Placental epithelial cell (primary cell): ENCODE results near the genes CTSS, SETDB1, CERS2 and TUFT1.

DNA sequence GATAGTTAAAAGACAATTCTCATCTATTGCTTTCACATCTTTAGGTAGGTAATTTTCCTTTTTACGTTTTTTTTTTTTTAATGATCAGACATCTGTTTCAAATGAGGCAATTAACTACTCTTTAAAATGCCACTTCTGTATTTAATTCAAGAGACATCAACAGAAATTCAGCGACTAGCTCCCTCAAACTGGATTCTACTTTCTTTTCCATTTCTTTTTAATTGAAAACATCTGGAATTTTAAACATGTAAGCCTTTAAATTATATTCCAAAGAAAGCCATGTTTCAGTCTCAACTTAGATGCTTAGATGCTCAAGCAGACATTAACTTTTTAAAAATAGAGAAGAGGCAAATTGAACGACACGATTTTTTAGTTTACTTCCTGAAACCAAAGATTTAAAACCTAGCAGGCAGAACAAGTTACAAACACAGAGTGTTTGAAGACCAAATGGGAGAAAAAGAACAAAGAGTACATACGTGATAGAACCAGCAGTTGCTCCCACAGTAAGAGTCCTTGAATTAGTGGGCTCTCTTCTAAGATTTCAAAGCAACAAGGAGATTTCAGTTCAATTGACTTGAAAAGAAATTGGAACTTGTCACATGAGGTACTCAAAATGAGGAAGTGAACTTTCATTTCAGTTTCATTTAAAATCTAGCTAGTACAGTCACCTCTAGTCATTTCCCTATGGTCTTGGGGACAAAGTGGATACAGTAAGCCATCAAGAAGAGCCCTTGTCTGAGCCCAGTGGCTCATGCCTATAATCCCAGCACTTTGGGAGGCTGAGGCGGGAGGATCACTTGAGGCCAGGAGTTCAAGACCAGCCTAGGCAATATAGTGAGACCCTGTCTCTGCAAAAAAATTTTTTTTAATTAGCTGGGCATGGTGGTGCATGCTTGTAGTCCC is at the start of gene CTSS:
TSS of gene CTSS (minus strand) at position 557 of the 903 bp plus-strand sequence.
- CAGE, long polyA plus RNA, result no peak

GRCh38 chr1:150841706-150842054 is 33.6 kb upstream of the CTSK start:
- CAGE, long polyA plus RNA, result no peak

GRCh38 chr1:150875560-150875838 is 900 bp downstream of the ARNT start:
- CAGE, long polyA plus RNA, result no peak

- CAGE, long polyA plus RNA, result no peak
Observed at GRCh38 chr1:150926057-150926853, at the start of gene SETDB1. SETDB1 (plus strand) TSS chr1:150926363.

DNA sequence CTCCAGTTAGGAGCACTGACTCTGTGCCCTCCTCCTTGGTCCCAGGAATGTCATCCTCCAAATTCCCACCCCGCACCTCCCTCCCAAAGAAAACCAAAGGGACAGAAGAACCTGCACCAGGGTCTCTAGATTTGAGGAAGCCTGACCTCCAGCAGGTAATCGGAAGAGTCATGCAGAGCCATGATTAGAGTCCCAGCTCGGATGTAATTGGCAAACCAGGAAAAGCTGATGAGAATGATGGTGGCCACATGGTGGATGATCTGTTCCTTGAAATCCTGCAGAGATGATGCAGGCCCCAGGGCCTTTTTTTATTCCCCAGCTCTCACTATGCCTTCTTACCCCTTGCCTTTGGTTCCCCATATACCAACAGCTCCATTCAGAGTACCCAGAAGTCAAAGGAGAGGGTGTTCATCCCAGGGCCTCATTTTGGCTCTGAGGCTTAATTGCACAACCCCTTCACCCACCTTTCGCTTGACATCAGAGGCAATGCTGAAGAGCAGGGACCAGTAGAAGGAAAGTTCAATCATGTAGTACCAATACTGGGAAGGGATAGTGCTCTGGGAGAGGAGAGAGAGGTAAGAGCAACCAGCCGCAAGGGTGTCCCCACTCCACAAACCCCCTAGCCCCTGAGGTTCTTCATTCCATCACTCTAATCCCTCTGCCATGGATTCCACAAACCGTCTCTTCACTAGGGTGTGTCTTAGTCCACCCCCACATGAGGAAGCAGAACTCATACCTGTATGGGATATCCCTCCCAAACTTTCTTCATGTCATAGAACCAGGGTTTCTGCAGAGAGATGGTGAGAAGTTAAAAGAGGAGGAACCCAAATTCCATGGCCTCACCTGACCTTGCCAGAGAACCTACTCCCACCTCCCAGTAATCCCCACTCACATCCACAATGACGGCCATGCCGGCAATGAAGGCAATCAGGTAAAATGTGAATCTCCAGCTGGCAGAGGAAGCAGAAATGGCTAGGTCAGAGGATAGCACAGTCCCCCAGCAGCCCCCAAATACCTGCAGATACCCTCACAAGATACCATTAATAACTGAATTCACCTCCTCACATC is 7.4 kb downstream of the CERS2 start:
- CAGE, long polyA plus RNA, result no peak

GRCh38 chr1:150973665-150974133 is 936 bp downstream of the CERS2 start:
- CAGE, long polyA plus RNA, result no peak

DNA sequence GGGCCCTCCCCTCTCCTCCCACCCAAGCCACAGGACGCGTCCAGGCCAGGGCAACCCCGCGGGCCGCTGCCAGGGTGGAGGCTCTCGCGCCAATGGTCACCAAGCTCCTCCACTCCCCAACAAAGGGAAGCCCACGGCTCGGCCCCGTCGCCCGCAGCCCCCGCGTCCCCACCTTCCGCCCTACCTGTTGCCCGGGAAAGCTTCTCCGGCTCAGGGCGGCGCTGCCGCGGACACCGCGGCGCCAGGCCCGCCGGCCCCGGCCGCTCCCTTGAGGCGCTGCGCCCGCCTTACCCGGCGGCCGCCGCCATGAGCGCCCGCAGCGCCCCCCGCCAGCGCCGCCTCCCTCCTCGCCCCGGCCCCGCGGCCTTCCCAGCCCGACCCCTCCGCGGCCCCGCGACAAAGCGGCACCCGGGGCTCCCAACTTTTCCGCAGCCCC is 483 bp downstream of the CERS2 start:
- CAGE, long polyA plus RNA, result no peak

DNA sequence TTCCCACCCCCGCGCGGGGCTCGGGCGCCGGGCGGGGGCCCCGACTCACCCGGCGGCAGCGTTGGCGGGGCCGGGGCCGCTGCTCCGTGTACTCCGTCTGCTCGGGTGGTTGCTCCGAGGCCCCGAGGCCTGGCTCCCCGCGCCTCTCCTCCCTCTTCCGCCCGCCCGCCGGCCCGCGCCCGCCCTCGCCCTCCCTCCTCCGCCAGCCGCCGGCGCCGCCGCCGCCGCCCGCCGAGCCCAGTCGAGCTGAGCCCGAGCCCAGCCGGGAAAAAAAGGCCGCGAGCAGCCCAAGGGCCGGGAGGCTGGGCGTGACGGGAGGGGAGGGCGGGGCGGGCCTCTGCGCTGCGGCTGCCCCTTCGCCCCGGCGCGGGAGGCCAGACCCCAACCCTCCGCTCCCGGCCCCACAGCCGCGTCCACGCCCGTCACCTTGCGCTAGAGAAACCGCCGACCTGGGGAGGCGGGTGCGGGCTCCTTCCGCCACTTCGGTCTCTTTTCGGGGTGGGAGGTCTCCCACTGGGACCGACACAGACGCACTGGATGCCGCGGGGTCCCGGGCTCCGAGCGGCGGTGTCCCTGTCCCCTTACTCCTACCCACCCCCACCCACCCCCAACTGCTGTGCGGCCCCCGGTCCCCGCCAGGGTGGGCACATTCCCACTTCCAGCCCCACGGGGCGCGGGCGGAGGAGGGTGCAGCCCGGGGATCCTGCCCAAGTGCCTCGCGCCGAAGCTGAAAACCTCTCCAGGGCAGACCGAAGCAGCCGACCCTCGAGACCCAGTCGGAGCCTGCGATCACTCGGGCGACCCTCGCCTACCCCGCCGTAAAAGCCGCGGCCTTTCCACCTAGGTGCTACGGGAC is at the start of gene CERS2:
TSS of gene CERS2 (minus strand) at position 266 of the 856 bp plus-strand sequence.
- CAGE, long polyA plus RNA, result no peak

DNA sequence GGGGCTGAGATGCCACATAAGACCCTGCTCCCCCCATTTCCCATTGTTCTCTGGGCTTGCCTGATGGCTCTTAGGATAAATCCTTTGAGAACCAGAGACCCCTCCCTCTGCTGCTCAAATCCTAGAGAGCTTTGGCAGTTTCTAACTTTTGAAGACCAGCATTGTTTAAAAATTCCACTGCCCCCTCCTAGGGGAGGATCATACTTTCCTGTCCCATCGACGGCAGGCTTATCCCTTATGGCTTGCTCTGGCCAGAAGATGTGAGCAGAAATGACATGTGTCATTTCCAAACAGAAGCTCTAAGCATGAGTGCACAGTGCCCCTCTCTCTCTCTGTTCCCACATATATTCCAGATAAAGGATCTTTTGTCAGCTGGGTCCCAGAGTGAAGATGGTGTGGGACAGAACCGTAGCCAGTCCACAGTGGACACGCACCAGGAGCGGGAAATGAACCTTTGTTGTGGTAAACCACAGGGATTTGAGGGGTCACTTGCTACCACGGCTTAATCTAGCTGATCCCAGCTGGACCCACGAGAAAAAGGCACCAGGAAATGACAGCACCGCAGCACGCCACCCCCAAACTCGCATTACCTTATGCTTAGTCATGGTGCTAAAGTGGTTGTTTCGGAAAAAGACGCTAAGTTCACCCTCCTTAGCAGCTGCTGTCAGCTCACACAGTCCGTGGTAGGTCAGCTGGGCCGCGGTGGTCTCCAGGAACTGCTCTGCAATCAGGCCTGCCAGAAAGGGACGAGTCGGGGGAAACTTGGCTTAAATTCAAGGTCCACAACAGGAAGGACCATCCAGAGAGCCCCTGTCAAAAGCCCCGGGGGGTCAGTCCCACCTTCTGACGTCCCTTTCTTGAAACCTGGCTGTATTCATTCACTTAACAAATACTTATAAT is 7.7 kb downstream of the MINDY1 start:
- CAGE, long polyA plus RNA, result no peak

DNA sequence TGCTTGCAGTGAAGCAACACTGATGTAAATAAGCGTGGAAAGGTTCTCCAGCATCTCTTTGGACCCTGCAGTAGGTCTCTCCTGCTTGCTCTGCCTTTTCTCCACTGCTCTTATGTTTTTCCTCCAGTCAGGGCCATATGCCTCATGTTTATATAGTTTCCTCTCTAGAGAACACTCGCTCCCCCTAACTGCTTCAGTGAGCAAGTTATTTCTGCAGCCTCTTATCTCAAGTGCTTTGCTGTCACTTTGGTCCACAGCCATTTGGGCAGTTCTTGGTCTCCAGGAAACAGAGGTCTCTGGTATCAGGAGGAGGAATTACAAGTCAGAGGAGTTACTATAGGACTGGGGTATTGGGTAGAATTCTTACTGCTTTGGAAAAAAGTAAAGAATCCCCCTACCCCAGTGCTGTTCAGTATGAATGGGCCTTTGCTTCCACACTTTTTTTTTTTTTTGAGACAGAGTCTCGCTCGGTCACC is 5.3 kb downstream of the PRUNE1 start:
- CAGE, long polyA plus RNA, result no peak

DNA sequence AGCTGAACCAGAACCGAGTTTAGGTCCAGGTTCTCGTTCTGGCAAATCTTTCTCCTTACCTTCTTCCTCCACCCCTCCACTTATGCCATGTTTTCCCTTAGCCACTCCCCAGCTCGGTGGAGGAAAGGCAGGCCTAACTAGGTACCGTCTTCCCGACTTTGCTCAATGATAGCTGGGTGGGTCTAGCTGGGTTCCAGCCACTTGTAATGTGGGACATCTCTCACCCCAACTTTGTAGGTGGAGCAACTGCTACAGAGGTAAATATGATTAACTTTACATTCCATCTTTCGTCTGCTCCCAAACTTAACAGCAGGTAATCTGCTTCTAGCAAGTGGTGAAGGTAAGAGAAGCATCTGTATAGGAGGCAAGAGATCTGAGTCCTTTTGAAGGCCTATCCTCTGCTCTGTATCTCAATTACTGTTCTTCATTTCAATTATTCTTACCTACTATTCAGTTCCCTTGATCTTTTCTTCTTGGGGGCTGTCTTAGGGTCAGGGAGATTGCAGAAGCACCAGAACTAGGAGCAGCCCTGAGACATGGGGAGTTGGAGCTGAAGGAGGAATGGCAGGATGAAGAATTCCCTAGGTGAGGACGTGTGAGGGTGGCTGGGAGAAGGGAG is 801 bp downstream of the BNIPL start:
- CAGE, long polyA plus RNA, result no peak

DNA sequence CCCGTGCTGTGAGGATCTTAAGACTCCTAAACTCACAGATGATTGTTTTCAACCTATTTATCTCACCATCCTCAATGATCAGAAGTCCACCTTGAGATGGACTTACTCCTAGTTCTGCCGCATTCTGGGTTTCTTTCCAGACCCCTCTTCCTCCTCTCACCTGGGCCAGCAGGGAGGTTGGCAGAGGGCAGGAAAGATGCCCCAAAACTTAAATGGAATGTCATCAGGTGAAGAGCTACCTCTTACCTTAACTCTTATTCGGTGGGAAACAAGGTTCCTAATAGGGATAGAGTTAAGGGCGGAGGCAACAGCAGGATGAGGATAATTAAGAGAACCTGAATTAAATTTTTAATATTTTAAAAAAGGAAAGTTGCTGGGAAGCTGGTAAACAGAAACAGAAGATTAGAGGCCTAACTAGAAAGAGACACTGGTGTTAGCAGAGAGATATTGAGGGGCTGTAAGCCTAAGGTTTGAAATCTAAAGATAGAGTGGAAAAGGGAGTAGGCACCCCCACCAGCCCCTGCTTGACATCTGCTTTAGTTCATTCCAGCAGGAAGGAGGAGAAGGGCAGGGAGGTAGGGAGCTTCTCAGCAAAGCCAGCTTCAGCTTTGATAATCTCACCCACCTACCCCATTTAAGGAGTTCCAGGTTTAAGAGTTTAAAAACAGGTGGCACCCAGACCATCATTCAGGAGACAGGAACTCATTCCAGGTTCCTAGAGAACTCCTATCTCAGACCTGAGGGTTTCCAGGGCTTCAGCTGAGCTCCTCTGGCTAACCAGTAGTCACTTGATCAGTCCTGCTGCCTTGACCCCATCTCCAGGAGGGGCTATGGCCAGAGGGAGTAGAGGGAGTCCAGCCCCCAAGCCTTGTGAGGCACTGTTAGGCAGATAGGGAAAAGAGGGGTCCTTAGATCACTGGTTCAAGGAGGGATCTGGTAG is 5.1 kb downstream of the C1orf56 start:
- CAGE, long polyA plus RNA, result no peak

DNA sequence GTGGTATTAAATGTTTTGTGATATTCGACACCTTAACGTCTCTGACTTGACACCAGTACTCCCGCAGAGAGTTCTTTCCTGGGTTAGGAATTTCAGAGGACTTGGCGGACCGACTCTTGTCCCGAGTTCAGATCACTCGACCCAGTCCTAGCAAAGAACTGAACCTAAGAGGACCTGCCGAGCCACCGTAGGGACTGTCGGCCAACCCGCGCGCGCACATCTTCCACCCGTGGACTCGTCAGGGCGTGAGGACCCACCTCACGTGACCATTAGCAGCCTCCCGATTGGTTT is 213 bp upstream of the PIP5K1A start:
- CAGE, long polyA plus RNA, result no peak

GRCh38 chr1:151286966-151287701 is 5.0 kb downstream of the ZNF687 start:
- CAGE, long polyA plus RNA, result no peak

- CAGE, long polyA plus RNA, result no peak
Observed at GRCh38 chr1:151524000-151525094, 13.2 kb downstream of the CGN start.

GRCh38 chr1:151540259-151540626 is at the start of gene TUFT1:
TUFT1 (plus strand) TSS chr1:151540309.
- CAGE, long polyA plus RNA, result no peak

- CAGE, long polyA plus RNA, result no peak
Observed at GRCh38 chr1:151542595-151543572, 2.8 kb downstream of the TUFT1 start.

DNA sequence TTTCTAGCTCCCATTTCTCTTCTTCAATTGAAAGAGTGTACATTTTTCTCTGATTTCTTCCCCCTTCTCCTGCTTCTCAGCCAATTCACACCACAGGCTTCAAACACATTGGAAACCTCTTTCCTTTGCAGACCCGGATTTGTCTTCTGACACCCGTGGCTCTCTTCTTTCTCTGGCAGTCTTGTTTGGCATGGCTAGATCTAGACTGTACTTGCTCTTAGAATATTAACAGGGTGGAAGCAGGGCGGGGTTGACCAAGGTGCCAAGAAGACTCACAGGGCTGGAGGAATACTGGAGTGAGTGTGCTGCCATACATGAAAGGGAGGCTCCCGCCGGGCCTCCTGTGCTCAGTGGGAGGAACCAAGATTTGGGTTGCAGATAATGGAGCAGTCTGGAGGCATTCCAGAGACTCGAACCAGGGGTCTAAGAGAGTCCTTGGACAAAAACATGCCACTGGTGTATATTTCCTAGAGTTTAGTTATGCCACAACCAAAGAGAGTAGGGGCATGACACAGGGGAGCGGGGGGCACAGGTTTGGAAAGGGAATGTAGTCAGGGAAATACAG is 27.6 kb upstream of the SNX27 start:
- CAGE, long polyA plus RNA, result no peak

- CAGE, long polyA plus RNA, result no peak
Observed at GRCh38 chr1:151716888-151717371, 327 bp upstream of the CELF3 start.

GRCh38 chr1:151717372-151717908 is 837 bp upstream of the CELF3 start:
- CAGE, long polyA plus RNA, result no peak